Heart right ventricle (tissue), 2 donors: ENCODE measurements around a stretch of chr6.

- PRO-cap, 2 experiments, result no peak in any of the 2 experiments
These were observed 139.2 kb downstream of the TMEM242 start for GRCh38 chr6:157184026-157184682.

- PRO-cap, 2 experiments, result peak in 2 of 2 experiments; most common plus-strand start chr6:157380210 (in 2); most common minus-strand start chr6:157379986 (in 1)
These were observed 878 bp upstream of the ZDHHC14 start for GRCh38 chr6:157379881-157380743.

- PRO-cap, 2 experiments, result no peak in any of the 2 experiments
These were observed 105.7 kb downstream of the ZDHHC14 start for GRCh38 chr6:157486629-157487175.

GRCh38 chr6:157632798-157633330 is 190.2 kb upstream of the SNX9 start:
- PRO-cap, 2 experiments, result no peak in any of the 2 experiments

DNA sequence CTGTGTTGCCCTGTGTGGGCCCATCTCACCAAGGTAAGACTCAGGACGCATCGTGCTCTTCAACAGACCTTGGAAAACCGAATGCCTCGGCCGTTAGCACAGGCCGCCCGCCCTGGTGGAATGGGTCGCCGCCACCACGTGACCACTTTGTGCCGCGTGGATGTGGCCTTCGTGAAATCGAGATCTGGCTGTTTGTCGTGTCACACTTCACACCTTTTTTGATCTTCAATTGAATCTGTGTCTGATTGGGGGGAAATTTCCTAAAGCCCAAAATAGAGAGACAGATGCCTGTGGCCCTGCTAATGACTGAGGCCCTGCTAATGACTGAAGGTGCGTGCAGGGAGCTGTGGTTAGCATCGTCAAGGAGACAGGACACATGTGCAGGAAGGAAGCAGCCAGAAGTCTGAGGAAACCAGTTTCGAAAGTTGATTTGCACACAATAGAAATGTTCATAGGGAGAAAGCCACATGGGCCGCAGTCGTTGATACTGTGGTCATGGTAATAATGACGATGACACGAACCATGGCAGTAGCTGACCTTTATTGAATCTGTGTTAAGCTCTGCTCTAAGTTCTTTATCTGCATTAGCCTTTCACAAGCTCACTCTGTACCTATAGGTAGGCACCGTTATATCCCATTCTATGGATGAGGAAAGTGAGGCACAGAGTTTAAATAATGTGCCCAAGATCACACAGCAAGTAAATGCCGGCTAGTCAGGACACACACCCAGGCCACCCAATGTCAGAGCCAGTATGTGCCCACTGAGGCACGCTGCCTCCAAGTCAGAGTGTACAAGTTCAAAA is 175.5 kb upstream of the SNX9 start:
- PRO-cap, 2 experiments, result no peak in any of the 2 experiments

DNA sequence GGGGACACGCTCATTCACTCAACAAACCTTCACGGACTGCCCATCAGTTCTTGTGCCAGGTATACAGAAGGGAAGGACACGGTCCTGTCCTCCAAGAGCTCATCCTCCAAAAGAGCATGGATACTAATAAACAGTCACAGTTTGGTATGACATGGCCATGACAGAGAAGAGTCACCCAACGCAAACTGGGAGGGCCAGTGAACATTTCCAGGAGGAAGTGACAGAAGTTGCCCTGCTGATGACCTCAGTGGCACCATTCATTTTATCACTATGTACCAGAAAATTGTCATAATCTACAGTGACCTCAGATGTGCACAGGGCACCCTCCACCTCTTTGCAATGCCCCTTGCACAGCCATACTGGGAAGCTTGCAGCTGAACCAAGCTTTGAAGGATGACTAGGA is 65.7 kb upstream of the SNX9 start:
- PRO-cap, 2 experiments, result no peak in any of the 2 experiments

- PRO-cap, 2 experiments, result peak in 1 of 2 experiments; most common minus-strand start chr6:157758517 (in 1)
These were observed 64.5 kb upstream of the SNX9 start for GRCh38 chr6:157758218-157759191.

GRCh38 chr6:157823546-157824474 is 764 bp downstream of the SNX9 start:
- PRO-cap, 2 experiments, result peak in 2 of 2 experiments; most common plus-strand start chr6:157824239 (in 1); most common minus-strand start chr6:157824110 (in 2)

- PRO-cap, 2 experiments, result no peak in any of the 2 experiments
These were observed 25.8 kb downstream of the SNX9 start for GRCh38 chr6:157848817-157849263.

- PRO-cap, 2 experiments, result no peak in any of the 2 experiments
These were observed 54.8 kb downstream of the SNX9 start for GRCh38 chr6:157877516-157878601.

- PRO-cap, 2 experiments, result no peak in any of the 2 experiments
These were observed 55.7 kb downstream of the SNX9 start for GRCh38 chr6:157878602-157879379.

DNA sequence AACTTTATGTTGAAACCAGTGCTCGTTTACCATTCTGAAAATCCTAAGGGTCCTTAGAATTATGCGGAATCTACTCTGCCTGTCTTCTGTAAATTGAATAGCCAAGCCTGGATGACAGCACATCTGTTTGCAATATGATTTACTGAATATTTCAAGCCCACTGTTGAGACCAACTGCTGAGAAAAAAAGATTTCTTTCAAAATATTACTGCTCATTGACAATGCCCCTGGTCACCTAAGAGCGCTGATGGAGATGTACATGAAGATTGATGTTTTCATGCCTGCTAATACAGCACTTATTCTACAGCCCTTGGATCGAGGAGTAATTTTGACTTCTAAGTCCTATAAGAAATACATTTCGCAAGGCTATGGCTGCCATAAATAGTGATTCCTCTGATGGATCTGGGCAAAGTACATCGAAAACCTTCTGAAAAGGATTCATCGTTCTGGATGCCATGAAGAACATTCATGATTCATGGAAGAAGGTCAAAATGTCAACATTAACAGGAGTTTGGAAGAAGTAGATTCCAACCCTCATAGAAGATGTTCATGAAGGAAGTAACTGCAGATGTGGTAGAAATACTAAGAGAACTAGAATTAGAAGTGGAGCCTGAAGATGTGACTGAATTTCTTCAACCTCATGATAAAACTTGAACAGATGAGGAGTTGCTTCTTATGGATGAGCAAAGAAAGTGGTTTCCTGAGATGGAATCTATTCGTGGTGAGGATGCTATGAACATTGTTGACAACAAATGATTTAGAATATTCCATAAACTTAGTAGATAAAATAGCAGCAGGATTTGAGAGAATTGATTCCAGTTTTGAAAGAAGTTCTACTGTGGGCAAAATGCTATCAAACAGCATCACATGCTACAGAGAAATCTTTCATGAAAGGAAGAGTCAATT is 59.3 kb downstream of the SNX9 start:
- PRO-cap, 2 experiments, result no peak in any of the 2 experiments

GRCh38 chr6:157894383-157895517 is 71.7 kb downstream of the SNX9 start:
- PRO-cap, 2 experiments, result no peak in any of the 2 experiments

DNA sequence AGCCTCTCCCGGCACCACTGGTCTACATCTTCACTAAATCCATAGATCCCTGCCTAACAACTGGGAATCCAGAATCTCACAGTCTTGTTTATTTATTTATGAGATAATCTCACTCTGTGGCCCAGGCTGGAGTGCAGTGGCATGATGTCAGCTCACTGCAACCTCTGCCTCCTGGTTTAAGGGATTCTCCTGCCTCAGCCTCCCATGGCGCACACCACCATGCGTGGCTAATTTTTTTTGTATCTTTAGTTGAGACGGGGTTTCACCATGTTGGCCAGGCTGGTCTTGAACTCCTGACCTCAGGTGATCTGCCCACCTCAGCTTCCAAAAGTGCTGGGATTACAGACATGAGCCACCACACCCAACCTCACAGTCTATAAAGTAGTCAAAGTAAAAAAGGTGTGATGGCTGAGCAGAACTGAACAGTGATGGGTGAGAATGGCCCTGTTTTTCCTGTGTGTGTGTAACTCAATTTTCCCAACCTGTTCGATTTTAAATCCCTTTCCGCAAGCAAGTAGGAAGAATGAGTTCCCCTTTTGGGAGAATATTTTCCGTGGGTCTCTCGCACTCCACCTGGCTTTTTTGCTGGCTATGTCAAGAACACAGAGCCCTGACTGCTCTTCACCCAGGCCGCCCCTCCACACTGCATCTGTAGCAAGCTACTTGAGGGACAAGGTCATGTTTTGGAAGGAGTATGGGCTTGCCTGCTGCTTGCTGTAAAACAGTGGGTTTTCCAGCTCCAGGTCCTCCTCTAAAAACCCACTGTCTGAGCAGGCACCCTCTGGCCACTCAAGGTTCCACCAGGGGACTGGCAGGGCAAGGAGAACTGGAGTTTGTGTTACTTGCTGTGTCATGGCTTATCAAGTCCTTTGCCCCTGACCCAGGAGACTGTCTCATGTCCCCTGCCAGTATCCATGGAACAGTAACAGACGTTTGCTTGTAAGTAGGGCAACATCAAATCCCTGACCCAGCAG is 35.8 kb upstream of the SYNJ2 start:
- PRO-cap, 2 experiments, result no peak in any of the 2 experiments

GRCh38 chr6:157982169-157982673 is 558 bp downstream of the SYNJ2 start:
- PRO-cap, 2 experiments, result no peak in any of the 2 experiments

GRCh38 chr6:158003791-158004277 is 22.2 kb downstream of the SYNJ2 start:
- PRO-cap, 2 experiments, result no peak in any of the 2 experiments

- PRO-cap, 2 experiments, result no peak in any of the 2 experiments
These were observed 84.6 kb downstream of the SYNJ2 start for GRCh38 chr6:158066076-158066866.

DNA sequence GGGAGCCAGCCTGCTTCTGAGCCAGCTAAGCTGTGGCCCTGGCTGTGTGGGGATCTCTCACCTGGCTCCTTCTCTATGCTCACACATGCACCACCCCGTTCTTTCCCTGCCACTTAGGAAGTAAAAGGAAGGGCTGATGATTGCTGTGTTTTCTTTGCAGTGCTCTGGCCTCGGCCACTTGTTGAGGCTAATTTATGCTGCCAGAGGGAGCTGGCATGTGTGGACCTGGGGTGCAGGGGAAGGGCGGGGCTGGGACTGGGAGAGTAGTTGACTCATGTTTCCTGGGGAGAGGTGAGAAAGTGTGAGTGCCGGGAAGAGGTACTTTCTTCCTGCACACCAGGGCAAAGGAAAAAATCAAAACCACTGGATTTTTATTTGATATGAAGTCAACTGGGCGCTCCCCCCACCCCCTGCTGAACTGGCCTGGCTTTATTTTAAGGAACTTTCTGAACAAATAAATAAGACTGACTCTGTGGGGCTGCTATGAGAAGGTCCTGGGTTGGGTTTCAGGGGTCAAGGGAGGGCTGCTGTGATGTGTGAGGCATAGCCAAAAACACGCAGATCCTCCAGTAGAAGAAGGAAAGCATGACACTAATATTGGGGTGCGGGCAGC is 87.3 kb downstream of the SYNJ2 start:
- PRO-cap, 2 experiments, result no peak in any of the 2 experiments

DNA sequence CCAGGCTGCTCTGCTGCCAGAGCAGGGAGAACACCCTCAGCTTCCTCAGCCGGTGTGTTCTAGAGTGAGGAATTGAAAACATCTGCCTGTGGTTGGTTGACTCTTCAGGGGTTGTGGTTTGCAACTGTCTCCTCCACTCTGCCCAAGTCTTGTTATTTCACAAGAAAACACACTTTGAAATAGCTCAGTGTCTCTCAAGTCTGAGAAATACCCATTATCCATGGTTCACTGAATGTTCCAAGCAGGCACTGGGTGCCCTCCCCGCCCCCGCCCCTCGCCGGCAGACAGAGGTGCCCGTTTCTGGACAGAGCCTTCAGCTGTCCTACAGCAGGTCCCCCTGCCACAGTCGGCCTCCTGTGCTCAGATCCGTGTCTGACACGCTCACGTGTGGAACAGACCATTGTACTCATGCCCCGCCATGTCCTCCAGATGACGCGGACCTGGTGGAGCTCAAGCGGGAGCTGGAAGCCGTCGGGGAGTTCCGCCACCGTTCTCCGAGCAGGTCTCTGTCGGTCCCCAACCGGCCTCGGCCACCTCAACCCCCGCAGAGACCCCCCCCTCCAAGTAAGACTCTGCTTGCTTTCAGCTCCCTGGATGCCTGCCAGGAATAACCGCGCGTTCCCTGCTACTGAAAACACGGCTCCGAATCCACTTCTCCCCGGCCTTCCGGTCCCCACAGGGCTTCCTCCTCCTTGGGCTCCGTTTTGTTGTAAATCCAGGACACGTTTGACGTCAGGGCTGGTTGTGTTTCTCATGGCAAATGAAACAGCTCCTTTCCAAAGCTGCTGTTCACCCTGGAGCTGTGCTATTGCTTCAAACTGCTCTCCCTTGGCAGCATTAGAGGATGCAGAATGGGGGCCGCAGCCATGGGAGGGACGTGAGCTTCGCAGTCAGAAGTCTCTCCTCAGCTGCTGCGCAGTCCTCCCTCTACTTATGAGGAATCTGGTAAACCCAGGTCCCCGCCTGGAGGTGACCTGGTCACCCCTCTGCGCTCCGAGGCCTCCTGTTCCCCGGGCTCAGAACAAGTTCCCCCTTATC is 81.3 kb downstream of the SERAC1 start:
- PRO-cap, 2 experiments, result no peak in any of the 2 experiments

DNA sequence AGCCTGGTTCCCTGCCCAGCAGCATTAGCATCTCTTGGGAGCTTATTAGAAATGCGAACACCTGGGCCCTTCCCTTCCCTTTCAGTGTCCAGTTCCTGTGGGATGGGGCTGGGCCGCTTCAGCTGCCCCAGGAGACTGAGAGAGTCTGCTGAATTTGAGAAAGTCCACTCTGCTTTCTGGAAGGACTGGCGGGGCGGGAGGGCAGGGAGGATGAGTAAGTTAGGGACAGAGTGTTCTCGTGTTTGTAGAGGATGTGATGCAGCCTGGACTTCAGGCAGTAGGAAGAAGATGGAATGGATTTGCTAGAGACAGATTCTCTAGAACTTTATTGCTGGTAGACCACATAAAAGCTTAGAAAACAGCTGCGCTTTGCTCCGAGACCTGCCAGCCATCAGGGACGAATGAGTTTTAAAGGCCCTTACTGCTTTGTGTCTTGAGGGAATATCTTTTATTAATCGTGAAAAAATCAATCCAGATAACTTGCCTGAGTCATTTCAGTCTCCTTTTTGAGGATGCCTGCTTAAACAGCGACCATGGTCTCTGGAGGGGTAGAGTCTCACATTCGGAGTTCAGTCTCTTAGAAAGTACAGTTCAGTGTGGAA is 994 bp upstream of the TULP4 start:
- PRO-cap, 2 experiments, result no peak in any of the 2 experiments